ENCODE results near the genes RETN and LRRC8E.

DNA sequence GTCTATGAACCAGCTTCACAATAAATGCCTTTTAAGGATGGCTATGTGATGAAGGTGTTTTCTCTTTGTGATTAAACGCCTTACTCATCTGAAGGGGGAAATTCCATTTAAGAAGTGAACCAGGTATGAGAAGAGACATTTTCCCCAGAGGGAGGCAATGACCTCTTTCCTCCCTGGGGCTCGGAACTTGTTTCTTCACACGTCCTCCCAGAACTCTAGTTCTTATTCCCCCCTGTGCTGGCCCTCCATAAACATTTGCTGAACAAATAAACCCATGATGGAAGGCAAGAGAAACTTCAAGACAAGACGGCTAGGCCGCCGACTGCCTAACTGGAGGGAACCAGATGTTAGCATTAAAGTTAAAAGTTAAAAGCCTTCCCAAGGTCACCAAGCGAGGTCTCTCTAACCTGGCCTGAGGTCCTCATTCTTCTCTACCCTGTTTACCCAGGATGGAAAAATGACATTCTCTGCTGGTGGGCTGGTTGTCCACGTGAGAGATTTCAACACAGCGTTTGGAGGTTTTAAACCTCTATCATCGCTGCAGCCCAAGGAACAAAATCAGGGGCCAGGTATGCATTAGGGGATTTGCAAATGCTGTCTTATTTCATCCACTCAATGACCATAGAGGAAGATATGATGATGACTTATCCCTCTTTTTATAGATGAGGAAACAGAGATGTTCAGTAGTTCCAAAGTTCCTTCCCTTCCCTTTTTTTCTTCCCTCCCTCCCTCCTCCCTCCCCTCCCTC is 80.0 kb downstream of the INSR start:
- PRO-cap, result no peak

DNA sequence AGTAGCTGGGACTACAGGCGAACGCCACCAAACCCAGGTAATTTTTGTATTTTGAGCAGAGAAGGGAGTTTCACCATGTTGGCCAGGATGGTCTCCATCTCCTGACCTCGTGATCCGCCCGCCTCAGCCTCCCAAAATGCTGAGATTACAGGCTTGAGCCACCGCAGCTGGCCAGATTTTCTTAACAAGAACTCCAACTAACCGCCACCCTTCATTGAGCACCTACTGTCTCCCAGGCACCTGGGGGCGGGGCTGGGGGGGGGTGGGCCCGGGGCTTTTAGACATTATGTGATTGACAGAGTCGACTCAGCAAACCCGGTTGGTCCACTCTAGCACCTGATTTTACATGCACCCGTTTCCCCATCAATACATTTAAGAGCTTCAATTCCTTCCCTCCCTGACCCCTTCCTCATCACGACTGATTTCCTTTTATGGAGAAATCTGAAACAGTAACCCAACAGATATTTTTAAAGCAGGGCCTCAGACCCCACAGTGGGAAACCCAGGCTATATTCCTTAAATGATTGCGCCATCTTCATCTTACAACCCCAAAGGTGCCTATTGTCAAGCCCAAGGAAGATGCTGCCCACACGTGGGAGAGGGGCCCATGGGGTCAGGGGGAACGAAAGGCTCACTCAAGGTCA is 1.9 kb downstream of the INSR start:
- PRO-cap, result no peak

- PRO-cap, result no peak
Measured at GRCh38 chr19:7340874-7341427, 7.8 kb upstream of the ARHGEF18 start.

DNA sequence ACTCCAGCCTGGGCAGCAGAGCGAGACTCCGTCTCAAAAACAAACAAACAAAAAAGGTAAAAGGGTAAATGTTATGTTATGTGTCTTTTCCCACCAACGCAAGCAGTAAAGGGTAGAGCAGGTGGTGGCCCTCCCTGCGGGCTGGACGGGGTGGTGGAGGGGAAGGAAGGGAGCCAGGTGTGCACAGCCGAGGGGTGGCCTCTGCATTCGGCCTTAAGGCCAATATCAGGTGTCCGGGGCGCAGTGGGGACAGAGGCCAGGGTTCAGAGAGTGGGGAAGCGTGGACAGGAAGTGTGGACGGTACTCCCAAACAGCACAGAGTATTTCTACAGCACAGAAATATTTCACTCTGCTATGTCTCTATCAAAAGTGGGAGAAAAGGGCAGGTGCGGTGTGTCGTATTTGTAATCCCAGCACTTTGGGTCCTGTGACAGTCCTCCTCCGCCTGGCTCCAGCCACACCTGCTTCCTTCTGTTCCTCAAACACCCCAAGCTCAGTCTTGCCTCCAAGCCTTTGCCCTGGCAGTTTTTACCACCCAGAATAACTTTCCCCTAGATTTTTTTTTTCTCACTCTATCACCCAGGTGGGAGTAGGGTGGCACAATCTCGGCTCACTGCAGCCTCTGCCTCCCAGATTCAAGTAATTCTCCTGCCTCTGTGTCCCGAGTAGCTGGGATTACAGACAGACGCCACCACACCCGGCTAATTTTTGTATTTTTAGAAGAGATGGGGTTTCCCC is 3.8 kb upstream of the ARHGEF18 start:
- PRO-cap, result unidirectional peak, minus-strand start at position 420 of the sequence; unidirectional peak, minus-strand start at position 473 of the sequence

- PRO-cap, result unidirectional peak, plus-strand start at chr19:7355628
Measured at GRCh38 chr19:7355419-7355706, 6.6 kb downstream of the ARHGEF18 start.

DNA sequence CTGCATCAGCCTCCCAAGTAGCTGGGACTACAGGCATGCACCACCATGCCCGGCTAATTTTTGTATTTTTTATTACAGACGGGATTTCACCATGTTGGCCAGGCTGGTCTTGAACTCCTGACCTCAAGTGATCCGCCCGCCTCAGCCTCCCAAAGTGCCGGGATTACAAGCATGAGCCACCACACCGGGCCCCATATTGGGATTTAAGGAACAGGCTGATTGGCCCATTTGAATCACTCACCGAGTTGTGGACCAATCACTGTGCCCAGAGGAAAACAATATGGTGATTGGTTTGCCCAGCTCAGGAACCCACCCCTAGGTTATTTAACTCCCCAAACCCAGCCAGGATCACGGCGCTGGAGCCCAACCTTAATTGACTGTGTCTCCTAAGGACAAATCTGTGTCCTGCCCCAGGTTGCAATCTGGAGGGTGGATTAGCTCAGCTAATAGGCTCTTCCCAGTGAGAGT is 3.7 kb upstream of the ZNF358 start:
- PRO-cap, result no peak

DNA sequence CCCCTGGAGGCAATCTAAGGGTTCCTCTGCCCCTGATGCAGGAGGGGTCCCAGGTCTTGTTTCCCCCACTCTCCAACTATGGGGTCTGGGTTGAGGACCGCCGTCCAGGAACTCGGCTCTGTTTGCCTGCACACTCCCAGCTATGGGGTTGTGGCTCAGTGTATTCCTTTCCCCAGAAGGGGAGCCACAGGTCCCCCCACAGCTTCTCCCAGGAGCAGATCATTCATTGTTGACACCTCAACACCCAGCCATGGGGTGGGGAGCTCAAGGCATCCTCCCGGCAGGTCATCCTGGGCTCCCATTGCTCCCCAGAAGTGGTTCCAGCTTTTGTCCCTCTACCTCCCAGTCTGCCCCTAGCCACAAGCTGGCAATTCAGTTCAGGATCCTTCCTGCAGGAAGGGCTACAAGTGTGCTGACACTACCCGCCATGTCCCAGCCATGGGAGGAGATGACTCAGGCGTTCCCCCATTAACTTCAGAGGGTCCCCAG is 1.0 kb downstream of the ZNF358 start:
- PRO-cap, result no peak

GRCh38 chr19:7553483-7553960 is 18.0 kb downstream of the PNPLA6 start:
- PRO-cap, result unidirectional peak, plus-strand start at chr19:7553802

DNA sequence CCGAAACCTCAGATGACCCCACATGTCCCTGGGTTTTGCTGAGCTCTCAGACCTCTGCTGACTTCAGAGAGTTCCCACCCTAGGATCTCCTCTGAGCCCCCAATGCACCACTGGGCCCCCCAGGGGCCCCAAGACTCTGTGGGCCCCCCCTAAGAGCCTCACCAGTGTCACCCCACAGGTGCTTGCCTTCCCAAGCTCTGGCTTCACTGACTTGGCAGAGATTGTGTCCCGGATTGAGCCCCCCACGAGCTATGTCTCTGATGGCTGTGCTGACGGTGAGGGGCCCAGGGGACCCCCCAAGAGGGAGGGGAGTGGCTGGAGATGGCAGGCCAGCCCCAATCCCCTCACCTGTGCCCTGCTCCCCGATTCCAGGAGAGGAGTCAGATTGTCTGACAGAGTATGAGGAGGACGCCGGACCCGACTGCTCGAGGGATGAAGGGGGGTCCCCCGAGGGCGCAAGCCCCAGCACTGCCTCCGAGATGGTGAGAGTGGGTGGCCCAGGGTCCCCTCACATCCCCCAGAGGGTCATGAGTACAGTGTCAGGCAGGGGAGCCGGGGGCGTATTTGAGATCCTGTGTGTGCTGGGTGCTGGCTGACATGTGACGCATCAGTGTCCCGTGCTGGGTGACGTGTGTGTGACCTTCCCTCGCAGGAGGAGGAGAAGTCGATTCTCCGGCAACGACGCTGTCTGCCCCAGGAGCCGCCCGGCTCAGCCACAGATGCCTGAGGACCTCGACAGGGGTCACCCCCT is 25.5 kb downstream of the PNPLA6 start:
- PRO-cap, result no peak

GRCh38 chr19:7618028-7618334 is 11.4 kb downstream of the XAB2 start:
- PRO-cap, result no peak

DNA sequence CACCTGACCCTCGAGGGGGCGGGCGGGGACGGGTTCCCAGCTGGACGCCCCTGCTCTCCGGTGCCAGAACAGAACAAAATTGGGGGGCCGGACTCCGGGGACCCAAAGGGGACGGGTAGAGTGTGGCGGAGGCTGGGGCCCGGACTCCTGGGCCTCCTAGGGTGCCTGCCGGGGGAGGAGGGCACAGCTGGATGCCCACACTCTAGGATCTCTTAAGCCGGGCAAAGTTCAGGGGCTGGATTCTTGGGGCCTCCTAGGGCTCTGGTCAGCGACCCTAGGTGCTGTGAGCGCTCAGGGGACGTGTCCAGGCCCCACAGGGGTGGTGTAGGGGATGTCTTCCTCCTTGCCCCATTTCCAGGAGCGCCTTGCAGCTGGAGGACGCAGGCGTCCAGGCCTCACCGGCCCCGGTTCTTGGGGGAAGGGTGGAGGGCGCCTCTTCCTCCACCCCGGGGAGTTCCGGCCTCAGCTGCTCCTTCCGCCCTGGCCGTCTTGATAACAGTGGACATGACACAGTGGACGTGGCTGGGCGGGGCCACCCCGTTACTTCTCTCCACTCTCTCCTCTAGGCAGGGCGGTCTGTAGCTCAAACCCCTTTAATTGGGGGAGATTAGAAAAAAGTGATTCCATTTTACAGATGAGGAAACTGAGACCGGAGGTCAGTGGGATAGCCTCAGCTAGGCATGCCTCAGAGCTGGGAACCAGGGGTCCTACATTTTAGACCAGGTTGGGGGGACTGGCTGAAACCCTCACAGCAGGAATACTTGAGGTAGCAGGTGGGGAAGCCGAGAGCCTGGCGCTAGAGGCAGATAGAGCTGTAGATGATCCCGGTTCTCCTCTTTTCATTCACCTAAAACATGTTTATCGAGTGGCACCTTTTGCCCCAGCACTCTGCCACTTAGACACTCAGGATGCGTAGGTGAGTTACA is 662 bp downstream of the STXBP2 start:
- PRO-cap, result unidirectional peak, minus-strand start at position 487 of the sequence

GRCh38 chr19:7668980-7669242 is at the start of gene RETN:
TSS of gene RETN (plus strand) at chr19:7669049.
- PRO-cap, result no peak

GRCh38 chr19:7674342-7674915 is 2.5 kb upstream of the MCEMP1 start:
- PRO-cap, result no peak

DNA sequence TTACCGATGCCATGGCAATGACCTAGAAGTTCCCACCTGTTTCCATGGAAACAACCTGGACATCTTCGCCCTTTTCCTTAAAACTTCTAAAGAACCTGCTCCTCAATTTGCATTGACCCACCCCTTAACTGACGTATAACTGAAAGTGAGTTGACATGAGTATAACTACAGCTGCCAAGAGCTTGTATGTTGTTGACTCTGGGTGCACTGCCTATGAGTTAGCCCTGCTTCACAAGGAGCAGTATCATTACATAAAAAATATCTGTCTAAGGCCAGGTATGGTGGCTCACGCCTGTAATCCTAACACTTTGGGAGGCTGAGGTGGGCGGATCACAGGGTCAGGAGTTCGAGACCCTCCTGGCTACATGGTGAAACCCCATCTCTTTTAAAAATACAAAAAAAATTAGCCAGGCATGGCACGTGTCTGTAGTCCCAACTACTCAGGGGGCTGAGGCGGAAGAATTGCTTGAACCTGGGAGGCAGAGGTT is 1.7 kb upstream of the CD209 start:
- PRO-cap, result no peak

GRCh38 chr19:7833407-7833833 is 3.4 kb downstream of the EVI5L start:
- PRO-cap, result bidirectional peak, plus-strand start at chr19:7833633, minus-strand start at chr19:7833569

DNA sequence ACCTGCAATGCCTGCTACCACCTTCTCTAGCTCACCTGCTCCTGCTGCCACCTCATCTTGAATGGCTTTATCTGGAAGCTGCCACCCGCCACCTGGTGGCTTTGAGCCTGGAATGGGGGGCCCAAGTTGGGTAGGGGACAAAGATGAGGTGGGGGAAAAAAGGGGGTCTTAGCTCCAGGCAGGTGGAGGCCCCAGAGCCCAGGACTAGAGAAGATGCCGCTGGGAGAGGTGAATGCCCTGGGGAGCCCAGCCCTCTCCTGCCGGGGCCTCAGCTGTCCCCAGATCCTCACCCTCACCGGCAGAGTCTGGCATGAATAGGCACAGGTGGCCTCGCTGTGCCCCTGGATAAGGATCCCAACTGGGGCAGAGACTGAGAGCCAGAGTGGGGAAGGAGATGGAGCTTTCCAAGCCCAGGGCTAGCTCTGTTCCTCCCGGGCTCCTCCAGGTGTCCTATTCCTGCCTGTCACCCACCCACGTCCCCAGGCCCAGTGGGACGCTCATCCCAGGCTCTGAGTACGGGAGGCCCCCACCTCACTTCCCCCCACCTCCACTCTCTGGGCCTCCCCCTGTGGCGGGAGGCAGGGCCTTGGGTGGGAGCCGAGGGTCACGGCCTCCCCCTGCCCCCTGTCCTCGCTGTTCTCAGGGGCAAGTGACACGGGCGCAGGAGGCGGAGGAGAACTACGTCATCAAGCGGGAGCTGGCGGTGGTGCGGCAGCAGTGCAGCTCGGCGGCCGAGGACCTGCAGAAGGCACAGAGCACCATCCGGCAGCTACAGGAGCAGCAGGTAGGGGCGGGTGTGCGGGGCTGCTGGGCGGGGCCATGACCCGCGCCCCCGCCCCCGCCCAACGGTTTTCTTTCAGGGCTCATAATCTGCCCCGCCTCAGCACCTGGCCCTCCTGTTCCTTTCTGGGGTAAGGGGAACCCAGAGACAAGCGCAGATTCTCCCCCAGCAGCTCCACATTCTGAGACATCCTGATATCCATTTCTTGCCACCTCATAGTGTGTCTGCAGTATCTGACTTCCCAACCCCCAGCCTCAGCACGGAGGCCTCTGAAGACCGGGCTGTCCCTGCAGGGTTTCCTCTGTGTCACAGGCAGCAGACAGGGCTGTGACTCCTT is 16.3 kb downstream of the PRR36 start:
- PRO-cap, result bidirectional peak, plus-strand start at position 855 of the sequence, minus-strand start at position 741 of the sequence

- PRO-cap, result unidirectional peak, plus-strand start at chr19:7871774
Measured at GRCh38 chr19:7871260-7872163, 2.7 kb downstream of the PRR36 start.

DNA sequence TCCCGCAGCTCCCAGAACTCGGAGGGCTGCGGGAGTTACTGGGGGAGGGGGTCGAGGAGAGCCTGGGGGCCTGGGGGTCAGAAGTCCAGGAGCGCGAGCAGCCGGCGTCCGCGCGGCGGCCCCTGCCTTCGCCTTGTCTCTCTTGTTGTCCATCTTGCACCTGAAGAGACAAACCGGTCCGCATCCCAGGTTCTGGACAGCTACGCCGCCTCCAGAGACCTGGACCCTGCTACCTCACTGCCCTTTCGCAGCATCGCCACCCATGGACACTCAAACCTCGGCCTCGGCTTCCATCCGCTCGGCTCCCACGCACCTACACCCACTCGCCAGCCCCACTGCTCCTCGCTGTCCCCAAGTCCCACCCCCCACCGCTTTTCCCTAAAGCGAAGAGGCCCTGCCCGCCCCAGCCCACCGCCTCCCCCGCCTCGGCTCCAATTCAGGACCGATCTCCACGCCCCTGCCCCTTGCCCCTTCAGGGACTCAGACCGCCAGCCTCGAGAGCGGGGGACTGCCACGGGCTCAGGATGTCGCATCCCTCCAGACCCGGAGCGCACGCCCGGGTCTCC is 570 bp downstream of the PRR36 start:
- PRO-cap, result no peak

DNA sequence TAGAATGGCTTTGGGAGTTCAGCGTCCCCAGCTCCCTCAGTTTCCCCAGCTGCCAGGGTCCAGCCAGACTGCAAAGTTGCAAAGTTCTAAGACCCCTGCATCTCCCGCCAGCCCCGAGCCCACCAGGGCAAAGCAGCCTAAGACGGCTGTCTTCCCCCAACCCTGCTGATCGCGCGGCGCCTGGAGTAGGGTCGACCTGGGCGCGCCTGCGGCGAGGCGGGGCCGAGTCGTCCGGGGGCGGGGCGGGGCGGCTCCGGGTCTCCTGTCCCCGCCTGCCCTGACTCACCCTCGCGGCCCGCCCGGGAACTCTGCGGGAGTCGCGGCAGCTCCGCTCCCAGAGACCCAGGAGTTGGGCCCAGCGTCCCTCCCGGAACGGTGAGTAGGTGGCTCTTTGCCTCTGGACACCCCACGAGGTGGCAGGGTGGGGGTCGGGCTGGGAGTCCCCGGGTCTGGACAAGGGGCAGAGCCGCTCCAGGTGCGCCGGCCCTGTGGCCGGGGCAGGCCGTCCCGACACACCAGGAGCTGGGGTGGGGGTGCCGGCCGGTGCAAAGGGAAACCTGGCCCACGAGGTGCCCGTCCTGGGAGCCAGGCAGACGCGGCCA is at the start of gene LRRC8E:
Gene LRRC8E, plus strand, starts transcription at position 285 of the 602 bp plus-strand sequence.
- PRO-cap, result bidirectional peak, plus-strand start at position 293 of the sequence, minus-strand start at position 171 of the sequence

DNA sequence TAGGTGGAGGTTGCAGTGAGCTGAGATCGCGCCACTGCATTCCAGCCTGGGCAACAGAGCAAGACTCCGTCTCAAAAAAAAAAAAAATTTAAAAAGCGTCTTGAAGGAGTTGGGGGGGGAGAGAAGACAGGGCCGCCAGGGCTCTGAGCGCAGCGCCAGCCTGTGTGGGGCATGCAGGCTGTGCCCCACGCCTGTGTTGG is 3.3 kb downstream of the MAP2K7 start:
- PRO-cap, result no peak

Measured in rectum (tissue), 1 donor.